Lower leg skin (tissue), 2 donors: ENCODE measurements around a stretch of chr14.

- PRO-cap: no peak
- RAMPAGE, long total RNA, 2 experiments: no peak in any of the 2 experiments
Observed at GRCh38 chr14:34053666-34054248, 102.9 kb upstream of the EGLN3 start.

- PRO-cap: unidirectional peak, minus-strand start at chr14:34099797
- RAMPAGE, long total RNA, 2 experiments: no peak in any of the 2 experiments
Observed at GRCh38 chr14:34099648-34100028, 148.8 kb upstream of the EGLN3 start.

- PRO-cap: no peak
- RAMPAGE, long total RNA, 2 experiments: no peak in any of the 2 experiments
Observed at GRCh38 chr14:34619490-34620548, 10.1 kb downstream of the SNX6 start.

- PRO-cap: no peak
- RAMPAGE, long total RNA, 2 experiments: no peak in any of the 2 experiments
Observed at GRCh38 chr14:34630334-34630749, 394 bp upstream of the SNX6 start.

- PRO-cap: no peak
- RAMPAGE, long total RNA, 2 experiments: no peak in any of the 2 experiments
Observed at GRCh38 chr14:34758643-34759014, 44.2 kb upstream of the CFL2 start.

GRCh38 chr14:34981740-34982811, 716 bp upstream of the SRP54 start:
- PRO-cap: bidirectional peak, plus-strand start at chr14:34982682, minus-strand start at chr14:34982514
- RAMPAGE, long total RNA, 2 experiments: start-site peak on the minus strand in 2 of 2 experiments, at chr14:34982506-34982563 at its widest, 27 to 35 reads per replicate

DNA sequence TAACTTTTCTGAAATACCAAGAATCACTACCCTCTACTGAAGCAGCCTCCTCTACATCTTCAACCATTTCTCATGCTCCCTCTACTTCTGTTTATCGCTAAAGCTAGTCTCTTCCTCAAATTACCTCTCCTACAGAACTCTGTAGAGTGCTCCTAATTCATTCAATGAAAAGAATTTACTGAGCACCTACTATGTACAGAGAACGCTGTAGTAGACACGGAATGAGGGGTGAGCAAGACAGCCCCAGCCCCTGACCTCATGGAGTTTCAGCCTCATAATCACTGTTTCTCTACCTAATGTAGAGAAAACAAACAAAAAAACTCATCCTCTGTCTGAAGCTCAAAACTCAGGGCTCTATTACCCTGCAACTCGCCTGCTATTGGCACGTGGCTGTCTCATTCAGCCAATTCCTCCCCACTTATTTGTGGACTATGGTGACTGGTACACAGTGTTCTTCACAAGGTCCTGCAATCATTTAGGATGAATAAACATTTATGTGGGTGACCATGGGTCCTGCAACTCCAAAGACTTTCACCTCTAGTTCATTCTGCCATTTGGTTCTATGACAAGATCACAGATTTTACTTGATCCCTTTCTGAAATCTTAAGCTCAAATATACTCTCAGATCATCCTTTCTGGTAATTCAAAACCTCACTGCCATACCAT, 4.8 kb downstream of the PPP2R3C start:
- PRO-cap: no peak
- RAMPAGE, long total RNA, 2 experiments: no peak in any of the 2 experiments

- PRO-cap: no peak
- RAMPAGE, long total RNA, 2 experiments: no peak in any of the 2 experiments
Observed at GRCh38 chr14:35121462-35121629, 444 bp downstream of the PPP2R3C start.

GRCh38 chr14:35123068-35123412, 688 bp downstream of the PRORP start:
- PRO-cap: no peak
- RAMPAGE, long total RNA, 2 experiments: no peak in any of the 2 experiments

DNA sequence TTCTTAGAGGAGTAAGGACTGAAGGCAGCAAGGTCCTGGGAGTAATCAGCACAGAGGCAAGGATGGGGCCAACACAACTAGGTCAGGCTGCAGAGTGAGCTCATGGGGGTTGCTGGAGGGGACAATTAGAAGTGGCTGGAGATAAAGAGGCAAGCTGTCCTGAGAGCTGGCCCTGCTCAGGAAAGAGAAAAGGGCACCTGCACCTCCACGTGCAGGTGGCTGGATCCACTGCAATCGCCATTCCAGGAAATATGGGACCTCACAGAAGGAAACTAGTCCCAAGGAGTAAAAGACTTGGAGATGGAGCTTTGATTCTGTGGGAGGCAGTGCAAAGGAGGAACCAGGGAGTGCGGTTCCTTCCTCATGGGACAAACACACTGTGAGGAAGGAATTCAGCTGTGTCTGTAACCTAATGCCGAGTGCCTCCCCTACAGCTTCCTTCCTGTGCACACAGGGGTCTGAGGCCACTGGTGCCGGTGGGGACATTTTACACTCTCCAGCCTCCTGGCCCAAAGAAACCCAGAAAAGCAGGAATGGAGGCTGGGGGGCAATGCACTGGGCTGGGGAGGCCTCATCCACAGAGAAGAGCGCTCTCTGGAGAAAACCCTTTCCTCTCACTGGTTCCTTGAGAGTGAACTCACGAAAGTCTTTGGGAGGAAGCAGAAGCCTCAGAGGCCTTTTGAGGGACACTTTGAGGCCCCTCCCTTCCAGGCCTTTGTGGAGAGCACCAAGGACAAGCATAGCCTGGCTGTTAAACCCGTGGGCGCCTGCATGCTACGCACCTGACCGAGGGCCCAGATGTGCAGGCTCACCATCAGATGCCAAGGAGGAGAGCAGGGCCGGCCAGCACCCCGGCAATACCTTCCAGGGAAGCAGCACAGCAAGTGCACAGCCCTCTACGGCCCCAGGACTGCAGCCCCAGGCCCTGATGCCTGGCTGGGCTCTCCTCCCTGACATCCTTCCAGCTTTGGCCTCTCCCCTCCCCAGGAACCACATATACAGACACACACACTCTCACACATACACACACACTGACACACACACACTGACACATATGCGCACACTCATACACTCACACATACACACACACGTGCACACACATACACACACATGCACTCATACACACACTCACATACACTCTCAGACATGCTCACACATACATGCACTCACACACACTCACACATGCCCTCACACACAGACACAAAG, 52.1 kb downstream of the NFKBIA start:
- PRO-cap: no peak
- RAMPAGE, long total RNA, 2 experiments: no peak in any of the 2 experiments

- PRO-cap: no peak
- RAMPAGE, long total RNA, 2 experiments: no peak in any of the 2 experiments
Observed at GRCh38 chr14:35356560-35356935, 48.0 kb downstream of the NFKBIA start.

- PRO-cap: no peak
- RAMPAGE, long total RNA, 2 experiments: no peak in any of the 2 experiments
Observed at GRCh38 chr14:35386573-35387105, 17.9 kb downstream of the NFKBIA start.

DNA sequence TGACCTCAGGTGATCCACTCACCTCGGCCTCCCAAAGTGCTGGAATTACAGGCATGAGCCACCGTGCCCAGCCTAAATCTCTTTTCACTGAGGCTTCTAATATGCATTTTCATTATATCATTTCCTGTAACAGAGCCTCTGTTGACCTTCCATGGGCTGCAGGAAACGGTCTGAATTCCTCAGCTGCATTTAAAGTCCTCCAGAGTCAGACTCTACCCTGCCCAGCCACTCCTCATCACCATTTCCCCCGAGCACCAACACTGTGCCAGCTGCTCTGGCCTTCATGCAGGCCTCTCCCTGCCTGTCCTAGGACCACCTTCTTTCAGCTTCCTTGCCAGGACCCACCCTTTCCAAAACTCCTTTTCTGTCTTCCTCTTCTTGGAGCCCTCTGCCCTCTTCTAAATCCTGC, 9.8 kb upstream of the NFKBIA start:
- PRO-cap: no peak
- RAMPAGE, long total RNA, 2 experiments: no peak in any of the 2 experiments

DNA sequence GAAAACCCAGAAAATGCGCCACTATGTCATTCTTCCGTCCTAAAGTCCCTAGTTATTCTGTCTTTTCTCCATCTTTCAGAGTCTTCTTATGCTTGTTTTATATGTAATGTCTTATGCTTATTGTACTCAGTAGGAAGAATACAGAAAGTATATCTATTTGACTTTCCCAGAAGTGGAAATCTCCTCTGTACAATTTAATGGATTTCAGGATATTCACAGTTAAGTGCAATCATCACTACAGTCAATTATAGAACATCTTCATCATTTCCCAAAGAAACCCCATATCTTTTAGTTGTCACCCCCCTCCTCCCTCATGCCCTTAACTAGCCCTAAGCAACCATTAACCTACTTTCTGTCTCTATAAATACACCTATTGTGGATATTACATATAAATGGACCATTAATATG, 67.7 kb downstream of the INSM2 start:
- PRO-cap: no peak
- RAMPAGE, long total RNA, 2 experiments: start-site peak on the minus strand in 1 of 2 experiments, centred at position 125 of the sequence, 11 reads per replicate

- PRO-cap: no peak
- RAMPAGE, long total RNA, 2 experiments: no peak in any of the 2 experiments
Observed at GRCh38 chr14:35689601-35690197, 119.4 kb downstream of the RALGAPA1 start.

DNA sequence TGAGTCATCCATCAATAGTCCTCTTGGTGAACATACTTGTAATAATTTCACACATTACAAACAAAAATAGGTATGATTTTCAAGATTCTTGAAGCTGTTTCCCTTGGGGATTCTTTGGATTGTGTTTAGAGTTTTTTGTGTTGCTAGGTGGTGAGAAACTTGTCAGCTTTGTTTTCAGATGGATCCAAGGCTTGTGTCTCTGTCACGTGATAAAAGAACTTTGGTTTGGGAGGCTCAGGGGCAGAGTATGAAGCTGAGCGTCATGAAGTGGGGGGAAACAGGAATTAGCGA, 243.0 kb downstream of the BRMS1L start:
- PRO-cap: no peak
- RAMPAGE, long total RNA, 2 experiments: no peak in any of the 2 experiments

- PRO-cap: no peak
- RAMPAGE, long total RNA, 2 experiments: no peak in any of the 2 experiments
Observed at GRCh38 chr14:36217881-36218106, 102.6 kb downstream of the MBIP start.

DNA sequence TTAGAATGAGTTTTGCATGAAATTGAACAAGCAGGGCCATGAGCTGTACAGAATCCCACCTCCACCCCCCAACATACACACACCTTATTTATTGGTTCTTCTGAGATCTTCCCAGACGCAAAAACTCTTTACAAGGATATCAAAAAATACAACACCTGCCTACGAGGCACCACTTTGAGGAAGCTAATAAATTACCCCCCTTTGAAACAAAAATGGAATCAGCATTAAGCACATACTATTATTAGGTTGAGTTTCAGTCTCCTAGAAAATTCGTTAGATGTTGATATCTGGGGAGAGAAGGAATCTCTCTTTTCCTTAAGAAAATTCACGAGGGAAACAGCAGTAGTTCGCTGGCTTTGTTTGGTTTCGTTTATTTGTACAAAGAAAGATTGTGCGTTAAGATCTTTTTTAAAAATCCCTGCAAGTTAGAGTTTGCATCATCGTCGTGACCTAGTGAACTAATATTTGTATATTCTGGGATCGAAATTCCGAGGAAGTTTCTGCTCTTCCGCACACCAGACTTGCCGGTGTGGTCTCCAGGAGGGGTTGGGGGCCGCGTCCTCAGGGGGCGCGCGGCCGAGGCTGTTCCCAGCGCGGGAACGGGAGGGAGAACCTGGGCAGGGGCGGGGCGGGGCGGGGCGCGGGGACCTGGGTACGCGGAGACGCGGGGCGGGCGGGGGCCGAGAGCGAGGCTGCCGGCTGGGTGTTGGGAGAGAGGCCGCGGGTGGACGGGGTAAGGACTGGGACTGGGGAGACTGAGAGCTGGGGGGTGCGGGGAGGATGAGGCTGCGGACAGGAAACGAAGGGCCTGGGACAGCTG, 12.1 kb downstream of the NKX2-1 start:
- PRO-cap: no peak
- RAMPAGE, long total RNA, 2 experiments: no peak in any of the 2 experiments

DNA sequence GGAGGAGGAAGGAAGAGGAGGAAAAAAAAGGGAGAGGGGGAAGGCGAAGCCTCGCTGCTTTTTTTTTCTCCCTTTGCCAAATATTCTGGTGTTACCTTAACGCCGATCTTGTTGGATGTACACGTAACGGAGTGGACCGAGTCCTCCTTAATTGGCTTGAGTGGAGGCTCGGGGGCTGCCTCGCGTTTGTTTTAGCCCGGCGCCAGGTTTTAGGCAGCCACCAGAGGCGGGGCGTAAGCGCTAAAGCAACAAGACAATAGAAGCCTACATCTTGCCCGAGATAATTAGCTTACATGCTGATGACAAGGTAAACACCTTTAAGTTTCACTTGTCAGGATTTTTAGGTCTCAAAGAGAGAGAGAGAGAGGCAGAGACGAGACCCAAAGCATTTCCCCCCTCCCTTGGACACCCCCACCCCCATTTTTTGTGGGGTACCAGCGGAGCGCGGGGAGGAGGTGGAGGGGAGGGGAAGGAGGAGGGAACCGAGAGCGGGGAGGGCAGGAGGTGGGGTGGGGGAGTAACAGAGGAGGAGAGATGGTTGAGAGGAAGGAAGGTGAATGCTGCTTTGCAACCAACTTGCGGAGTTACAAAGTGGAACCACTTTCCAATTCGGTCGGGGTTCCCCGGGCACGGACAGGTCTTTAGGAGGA, 534 bp downstream of the NKX2-1 start:
- PRO-cap: no peak
- RAMPAGE, long total RNA, 2 experiments: no peak in any of the 2 experiments

DNA sequence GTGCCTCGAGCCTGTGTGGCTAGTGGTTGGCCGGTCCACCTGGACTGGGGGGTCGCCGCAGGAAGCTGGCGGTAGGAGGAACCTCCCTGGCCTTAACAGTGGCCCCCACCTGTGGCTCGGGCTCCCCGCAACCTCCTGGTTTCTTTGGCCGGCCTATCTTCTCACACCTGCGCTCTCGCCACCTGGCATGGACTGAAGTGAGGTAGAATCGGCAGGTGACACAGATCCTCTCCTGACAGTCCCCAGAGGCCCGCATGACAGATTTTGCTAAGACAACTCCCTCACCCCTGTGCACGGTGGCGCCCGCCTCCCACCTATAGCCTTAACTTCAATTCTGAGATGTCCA, 499 bp upstream of the PAX9 start:
- PRO-cap: no peak
- RAMPAGE, long total RNA, 2 experiments: no peak in any of the 2 experiments